LUHMES (cell line): ENCODE measurements around the gene SEPTIN10.

DNA sequence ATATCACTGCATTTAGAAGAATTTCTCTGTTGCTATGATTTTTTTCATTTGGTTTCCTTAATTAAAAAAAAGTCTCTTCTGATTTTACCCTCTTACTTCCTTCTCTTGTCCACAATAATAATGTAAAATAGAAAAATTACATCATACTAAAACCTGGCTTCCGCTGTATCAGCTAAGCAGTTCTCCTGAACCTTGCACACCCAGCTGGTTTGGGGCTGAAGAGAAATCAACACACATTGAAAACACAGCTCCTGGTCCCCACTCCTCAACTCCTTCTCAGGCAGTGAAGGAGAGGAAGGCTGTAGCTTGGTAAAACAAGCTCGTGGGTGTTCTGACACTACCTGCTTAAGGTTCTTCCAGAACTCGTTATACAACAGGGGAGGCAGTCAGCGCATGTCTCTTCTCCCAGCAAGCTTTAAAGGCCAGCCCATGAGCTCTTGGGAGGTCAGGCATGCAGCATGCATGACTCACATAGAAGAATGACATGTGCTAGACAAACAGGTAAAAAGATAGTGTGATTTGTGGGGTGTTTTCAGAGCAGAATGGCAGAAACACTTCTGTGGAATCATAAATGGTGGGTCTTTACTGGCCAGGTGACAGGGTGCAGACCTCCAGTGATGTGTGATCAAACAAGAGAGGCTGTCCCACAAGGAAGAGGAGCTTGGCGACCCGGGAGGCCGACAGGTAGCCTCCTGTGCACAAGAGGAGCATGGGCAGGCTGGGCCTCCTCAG is 59.5 kb downstream of the ECRG4 start:
- PRO-cap = no peak

GRCh38 chr2:106139534-106140007 is 54.5 kb downstream of the UXS1 start:
- PRO-cap = no peak

GRCh38 chr2:106492883-106493531 is 5.8 kb downstream of the CD8B2 start:
- PRO-cap = no peak

DNA sequence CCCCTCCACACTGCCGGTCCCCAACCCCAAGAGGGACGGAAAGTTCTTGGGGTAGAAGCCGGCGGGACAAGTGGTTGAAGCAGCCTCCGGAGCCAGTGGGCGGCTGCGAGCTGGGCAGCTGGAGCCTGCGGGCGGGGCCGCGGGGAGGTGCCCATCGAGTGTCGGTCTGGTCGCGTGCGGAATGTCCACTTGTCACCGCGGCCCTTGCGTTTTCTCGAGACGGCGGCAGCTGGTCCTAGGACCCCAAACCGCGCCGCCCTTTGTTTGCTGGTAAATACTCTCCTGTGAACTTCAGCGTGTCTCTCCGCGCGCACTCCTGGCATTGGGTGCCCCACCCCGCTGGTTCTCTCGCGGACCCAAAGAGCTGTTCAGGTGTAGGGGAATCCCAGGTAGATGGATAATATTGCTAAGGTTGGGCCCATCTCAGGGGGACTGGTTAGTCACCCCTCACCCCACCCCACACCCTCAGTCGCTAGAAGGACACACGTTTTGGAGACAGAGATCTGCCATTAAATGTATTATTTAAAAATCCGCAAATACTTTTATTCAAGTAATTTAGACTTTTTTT is 1.5 kb upstream of the ST6GAL2 start:
- PRO-cap = no peak

DNA sequence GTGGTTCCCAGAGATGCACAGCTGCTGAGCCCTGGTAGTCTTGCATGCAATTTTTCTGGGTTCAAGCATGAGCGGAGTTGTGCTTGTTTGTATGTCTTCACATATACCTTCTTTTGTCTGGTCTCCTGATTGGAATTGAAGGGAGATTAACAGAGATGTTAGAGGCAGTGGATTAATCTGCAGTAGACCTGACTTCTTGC is 251.9 kb upstream of the ST6GAL2 start:
- PRO-cap = no peak

DNA sequence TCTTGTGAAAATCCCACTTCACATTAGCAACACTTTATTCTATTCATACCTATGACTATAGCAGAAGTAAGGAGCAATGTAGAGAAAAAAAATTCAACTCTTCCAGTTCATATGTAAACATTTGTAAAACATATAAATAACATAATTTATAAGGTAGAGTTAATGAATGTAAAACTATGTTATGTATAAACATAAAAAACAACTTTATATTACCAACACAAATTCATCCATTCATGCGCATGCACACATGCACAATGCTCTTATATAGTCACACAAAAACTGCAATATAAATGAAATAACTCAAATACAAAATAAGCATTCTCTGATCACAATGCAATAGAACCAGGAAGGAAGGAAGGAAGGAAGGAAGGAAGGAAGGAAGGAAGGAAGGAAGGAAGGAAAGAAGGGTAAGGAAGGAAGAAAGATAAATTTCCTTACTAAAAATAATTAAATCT is 381.8 kb upstream of the RGPD4 start:
- PRO-cap = no peak

GRCh38 chr2:108591141-108591795 is 57.0 kb downstream of the LIMS1 start:
- PRO-cap = no peak

DNA sequence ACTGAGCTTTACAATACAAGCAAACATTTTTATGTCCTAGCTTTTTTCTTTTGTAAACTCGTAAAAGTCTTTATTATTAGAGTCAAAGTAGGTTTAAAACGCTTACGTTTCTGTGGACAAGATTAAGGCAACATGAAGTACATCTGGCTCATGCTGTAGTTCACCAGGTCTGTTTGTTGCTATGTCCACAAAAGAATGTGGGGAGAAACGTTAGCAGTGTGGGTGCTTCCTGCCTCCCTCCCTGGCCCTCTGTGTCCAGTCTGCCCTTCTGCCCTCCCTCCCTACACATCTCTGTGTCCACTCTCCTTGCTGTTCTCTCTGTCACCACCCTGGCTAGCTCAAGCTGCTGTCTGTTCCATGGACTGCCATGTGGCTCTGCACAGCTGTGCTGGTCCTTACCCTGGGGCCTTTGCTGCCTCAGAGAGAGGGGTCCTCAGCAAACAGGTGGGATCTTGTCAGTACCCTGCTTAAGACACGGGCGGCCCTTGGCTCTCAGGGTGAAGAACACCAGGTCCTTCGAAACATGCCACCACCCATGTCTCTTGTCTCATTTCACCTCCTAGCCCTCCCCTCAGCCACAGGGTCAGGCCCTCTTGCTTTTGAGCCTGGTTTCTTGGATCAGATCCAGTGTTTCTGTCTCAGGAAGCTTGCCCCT is 79.1 kb downstream of the LIMS1 start:
- PRO-cap = no peak

- PRO-cap = no peak
Measured at GRCh38 chr2:108634480-108635060, 84.7 kb upstream of the RANBP2 start.

DNA sequence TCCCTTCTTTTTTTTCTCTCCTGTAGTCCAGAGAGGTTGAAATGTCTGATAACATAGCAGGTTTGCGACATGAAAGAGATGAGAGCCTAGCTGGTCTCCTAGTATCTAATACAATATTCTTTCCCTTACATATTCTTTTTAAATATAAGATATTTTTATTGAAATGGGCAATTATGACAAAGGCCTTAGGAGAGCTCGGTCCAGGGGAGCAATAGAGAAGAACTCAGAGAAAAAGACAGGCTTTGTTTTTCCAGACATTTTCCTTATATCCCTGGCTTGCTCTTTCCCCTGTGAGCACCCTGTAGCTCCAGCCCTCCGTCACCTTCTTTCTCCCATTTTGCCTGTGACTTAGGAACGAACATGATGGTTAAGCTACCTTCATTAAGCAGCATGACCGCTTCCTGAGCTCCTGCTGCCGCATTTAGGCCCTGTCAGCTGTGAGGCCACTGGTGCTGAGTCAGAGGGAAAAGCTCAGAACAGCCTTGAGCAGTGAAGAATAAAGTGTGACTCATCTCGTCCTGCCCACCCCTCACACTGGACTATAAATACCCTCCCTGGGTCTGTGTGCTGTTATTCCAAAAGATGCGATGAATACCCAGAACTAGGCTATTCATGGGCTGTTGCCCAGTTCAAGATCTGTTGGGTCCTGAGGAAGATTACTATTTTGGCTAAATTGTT is 57.3 kb upstream of the RANBP2 start:
- PRO-cap = no peak

- PRO-cap = no peak
Measured at GRCh38 chr2:108971685-108972671, 17.0 kb downstream of the EDAR start.

DNA sequence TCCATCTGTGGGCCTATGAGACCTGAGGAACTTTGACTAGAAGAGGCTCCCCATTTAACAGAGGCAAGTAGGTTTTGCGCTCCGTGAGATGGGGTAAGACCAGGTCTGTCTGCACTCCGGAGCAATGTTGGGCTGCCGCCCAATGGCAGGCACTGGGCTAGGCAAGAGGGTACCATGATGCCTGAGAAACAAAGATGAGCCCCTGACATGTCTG is 1.8 kb downstream of the EDAR start:
- PRO-cap = no peak

DNA sequence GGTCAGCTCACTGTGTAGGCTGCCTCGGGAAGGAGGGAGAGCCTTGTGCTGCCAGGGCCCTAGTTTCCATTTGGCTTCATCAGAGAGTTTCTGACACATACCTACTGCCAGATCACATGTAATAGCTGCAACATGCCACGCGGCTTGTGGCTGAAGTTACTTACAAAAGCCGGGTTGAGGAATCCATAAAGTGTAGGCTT is 129.9 kb downstream of the SH3RF3 start:
- PRO-cap = no peak

- PRO-cap = no peak
Measured at GRCh38 chr2:109321721-109322703, 193.0 kb downstream of the SH3RF3 start.

GRCh38 chr2:109375882-109376606 is 237.7 kb downstream of the SEPTIN10 start:
- PRO-cap = no peak

DNA sequence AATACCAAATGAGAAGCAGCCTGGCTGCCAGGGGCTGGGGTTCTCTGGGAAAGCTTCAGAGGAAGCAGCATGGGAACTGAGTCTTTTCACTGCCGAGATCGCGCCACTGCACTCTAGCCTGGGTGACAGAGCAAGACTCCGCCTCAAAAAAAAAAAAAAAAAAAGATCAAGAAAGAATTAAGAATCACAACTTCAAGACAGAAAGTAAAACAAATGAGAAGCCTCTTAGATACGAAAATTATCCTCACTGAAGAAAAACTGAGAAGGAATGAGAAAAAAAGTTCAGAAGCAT is 4.3 kb downstream of the SEPTIN10 start:
- PRO-cap = no peak

DNA sequence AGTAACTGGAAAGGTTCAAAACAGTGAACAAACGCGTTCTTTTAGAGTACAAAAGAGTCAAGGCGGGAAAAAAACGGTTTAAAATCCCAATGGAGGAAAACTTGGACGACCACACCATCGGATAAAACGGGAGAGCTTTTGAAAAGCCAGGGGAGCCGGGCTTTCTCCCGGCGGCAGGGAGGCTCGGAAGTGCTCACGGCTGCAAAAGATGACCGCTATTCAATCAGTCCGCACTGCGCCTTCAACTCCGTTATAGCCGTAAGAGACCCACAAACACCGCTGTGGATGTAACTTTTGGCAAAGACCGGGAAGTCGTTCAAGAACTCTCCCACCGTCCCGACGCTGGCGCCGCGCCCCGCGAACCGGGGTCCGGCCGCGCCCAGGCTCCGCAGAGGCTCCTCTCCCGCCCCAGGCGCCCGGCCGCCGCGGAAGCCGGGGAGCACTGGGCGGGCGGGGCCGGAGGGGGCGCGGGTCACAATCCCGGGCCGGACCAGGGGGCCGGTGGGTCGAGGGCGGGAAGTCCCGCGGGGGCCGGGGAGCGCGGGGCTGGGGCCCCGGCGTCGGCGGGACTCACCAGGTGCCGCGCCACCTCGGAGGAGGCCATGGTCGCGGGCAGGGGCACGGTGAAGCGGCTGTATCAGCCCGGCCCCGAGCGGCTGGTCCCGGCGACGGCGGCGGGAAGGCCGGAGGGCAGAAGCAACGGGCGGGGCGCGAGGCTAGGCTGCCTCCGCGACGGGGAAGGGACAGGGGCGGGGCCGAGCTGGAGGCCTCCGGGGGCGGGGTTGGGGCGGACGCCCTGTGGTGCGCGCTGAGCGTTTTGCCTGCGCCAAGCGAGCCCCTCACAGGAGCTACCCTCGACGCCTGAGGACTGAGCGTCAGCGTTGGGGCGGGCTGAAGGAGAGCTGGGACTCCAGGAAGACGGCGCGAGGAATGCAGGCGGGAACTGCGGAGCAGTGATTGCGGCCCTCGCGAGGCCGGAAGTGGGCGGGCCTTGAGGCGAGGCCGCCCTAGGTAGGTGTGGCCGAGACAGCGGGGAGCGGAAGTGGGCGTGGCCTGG is at the start of gene SEPTIN10:
Gene SEPTIN10 (minus strand): TSS at position 743 of the 1,057 bp plus-strand sequence.
- PRO-cap = unidirectional peak, plus-strand start at position 151 of the sequence; unidirectional peak, minus-strand start at position 445 of the sequence; bidirectional peak, plus-strand start at position 841 of the sequence, minus-strand start at position 661 of the sequence; bidirectional peak, plus-strand start outside the sequence, minus-strand start at position 871 of the sequence

- PRO-cap = no peak
Measured at GRCh38 chr2:110054582-110054961, 61.0 kb downstream of the MALL start.

DNA sequence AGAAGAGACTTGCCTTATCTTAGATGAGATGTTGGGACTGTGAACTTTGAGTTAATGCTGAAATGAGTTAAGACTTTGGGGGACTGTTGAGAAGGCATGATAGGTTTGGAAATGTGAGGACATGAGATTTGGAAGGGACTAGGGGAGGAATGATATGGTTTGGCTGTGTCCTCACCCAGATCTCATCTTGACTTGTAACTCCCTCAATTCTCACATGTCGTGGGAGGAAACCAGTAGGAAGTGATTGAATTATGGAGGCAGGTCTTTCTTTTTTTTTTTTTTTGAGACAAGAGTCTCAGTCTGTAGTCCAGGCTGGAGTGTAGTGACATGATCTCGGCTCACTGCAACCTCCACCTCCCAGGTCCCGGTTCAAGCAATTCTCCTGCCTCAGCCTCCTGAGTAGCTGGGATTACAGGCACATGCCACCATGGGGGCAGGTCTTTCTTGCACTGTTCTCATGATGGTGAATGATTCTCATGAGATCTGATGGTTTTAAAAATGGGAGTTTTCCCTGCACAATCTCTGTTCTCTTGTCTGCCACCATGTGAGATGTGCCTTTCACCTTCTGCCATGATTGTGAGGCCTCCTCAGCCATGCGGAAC is 40.3 kb upstream of the MALL start:
- PRO-cap = no peak

- PRO-cap = no peak
Measured at GRCh38 chr2:110219334-110219828, 7.0 kb upstream of the MTLN start.